AG10803 (cell line): ENCODE data around the genes ANGPTL3 and PGM1.

DNA sequence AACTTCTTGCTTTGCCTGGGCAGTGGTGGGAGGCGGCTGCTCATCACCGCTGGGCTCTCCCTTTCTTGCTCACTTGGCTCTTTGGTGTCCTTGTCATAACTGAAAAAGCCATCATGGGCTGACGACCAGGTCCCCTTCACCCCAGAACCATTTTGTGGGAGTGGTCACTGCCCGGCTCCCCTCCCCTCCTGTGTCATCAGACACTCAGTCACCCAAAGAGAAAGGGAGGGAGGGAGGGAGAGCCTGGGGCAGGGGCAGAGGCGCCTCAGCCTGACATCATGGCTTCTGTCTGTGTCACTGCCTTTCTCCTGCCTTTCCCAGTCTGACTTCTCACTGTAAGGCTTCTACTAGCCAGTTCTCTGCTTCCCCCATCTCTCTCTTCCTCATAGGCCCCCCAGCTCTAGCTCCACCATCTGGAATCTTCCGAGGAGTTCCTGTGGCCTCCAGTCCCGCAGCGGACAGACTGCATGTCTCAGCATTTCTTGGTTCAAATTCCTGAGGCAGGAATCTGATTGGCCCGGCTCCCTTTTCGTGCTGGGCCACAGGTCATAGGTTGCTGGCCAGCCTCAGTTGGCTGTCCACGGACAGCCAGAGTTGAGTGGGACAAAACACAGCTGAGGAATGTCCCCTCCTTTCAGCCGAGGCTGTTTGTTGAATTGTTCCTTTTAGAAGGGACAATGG, 18.5 kb upstream of the KANK4 start:
- RRBS: no CpG with 5 or more reads among the region's 12 CpGs

GRCh38 chr1:62371354-62371752, 52.1 kb upstream of the KANK4 start:
- RRBS: no CpG with 5 or more reads among the region's 2 CpGs

- RRBS: no CpG with 5 or more reads among the region's 6 CpGs
Measured at GRCh38 chr1:62597310-62597913, at the start of gene ANGPTL3. TSS of gene ANGPTL3 (plus strand) at chr1:62597520.

GRCh38 chr1:62815011-62815353, 31.1 kb downstream of the ATG4C start:
- RRBS: no CpG with 5 or more reads among the region's 2 CpGs

- RRBS: no CpG with 5 or more reads among the region's 3 CpGs
Measured at GRCh38 chr1:63547460-63548435, 24.4 kb downstream of the EFCAB7 start.

DNA sequence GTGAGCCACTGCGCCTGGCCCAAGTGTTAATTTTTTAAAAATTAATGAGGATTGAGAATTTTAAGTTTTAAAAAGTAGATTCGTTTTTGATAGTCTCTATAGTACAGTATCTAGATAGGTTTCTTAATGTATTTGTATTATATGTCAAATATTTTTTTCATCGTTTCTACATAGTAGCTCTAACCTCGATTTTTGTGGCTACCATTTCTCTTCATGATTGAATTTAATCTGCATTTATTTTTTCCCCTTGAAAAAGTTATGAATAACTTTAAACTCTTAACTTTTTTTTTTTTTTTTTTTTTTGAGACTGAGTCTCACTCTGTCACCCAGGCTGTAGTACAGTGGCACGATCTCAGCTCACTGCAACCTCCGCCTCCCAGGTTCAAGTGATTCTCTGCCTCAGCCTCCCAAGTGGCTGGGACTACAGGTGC, 33.0 kb upstream of the PGM1 start:
- RRBS: no CpG with 5 or more reads among the region's 6 CpGs

DNA sequence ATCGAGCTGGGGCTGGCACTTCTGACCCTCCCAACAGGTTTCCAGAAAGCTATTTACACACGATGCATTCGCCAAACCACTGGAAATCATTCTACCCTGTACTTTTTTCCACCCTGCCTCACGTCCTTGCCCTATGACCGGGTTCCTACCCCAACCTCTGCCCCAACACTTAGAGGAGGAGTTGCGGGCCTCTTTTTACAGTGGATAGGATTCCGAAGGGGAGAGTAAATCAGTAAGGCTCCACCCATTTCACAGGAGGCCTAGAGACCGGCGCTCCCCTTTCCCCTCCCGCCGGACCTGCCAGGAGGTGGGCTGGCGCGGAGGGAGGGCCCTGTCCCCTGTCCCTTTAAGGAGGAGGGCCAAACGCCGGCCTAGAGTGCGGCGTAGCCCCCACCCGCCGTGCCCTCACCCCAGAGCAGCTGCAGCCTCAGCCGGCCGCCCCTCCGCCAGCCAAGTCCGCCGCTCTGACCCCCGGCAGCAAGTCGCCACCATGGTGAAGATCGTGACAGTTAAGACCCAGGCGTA, at the start of gene PGM1:
Gene PGM1 (plus strand): TSS at position 413 of the 525 bp plus-strand sequence.
- RRBS: 2% methylated on average over 18 of the region's 28 CpGs

GRCh38 chr1:63782363-63783327, 8.8 kb downstream of the ROR1 start:
- RRBS: no CpG with 5 or more reads among the region's 7 CpGs

DNA sequence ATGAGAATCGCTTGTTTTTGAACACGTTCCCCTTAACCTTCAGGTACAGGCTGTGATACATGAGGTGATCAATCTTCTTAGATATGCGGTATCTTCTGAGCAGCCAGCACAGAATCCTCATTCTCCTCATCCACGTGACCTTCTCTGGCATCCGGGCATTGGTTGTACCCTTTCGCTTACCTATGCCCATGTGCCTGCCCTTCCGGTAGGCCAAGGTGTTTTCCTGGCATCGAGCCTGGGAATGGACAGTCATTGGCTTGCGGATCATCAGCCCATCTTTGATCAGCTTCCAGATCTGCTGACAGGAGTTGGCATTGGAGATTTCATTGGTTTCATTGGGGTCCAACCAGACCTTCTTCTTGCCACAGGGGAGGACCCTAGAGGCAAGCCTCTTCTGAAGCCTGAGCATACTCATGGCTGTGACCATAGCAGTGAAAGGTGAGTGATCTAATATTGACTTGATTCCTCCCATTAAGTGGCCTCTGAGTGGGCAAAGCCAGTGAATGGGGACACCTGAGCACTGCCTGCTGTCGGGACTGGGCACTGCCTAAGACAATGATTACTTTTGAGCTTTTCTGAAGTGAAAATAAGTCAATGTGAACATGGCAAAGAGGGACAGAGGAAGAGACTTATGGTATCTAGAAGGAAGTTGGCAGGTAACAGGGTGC, 15.2 kb downstream of the ROR1 start:
- RRBS: no CpG with 5 or more reads among the region's 10 CpGs

DNA sequence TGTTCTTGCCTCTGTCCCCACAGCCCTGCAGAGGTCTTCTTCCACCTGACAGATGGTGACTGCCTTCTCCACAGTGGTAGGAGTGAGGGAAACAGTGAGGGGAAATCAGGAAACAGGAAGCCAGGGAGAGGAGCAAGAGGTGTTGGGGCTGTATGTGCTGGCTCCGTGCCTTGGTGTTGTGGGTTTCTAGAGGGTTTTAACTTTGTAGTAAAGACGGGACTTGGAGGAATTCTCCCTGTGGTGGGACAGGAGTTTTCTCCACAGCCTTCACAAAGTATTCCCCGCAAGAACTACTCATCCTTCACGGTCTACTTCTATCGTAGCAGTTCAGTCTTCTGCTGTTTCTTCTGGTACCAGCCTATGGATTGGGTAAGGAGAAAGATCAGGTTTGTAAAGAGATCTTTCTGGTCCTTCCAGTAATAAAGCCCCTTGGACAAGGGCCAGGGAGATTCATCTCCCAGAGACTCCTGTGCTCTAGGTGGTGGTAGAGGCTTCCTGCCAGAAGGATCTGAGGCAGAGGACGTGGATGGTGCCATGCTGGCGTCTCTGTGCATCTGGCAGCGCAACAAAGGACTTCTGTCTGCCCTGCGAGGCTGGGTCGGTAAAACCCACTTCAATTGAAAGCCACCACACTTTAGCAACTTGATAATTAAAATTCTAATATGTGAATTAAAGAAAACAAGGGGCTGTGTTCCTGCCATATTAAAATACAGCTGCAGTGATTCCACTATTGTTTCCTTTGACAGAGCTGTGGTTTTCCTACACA, 73.4 kb downstream of the ROR1 start:
- RRBS: no CpG with 5 or more reads among the region's 10 CpGs

DNA sequence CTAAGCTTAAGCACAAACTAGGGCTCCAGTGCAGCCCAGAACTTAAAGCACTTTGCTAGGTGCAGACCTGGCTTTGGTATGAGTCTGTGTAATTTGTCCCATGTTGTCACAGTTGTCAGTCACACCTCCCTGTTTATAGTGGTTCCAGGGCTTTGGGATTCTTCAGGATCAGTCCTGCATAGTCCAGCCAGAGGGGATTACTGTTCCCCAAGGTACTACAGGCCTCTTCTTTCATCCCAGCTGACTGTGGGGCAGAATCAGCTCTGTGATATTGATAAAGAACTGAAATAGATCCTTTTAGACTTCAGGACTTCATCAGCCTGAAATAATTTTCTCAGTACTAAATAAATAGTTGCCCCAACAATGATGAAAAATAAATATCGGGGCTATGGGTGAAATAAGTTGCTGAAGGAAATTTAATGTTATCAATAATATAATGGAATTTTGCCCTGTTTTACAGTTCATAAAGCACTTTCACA, 104.9 kb upstream of the UBE2U start:
- RRBS: no CpG with 5 or more reads among the region's 1 CpG

GRCh38 chr1:64606868-64607756, 137.2 kb downstream of the CACHD1 start:
- RRBS: no CpG with 5 or more reads among the region's 3 CpGs

GRCh38 chr1:64746322-64746677, 1.4 kb downstream of the RAVER2 start:
- RRBS: no CpG with 5 or more reads among the region's 4 CpGs

- RRBS: no CpG with 5 or more reads among the region's 2 CpGs
Measured at GRCh38 chr1:64755276-64755731, 10.4 kb downstream of the RAVER2 start.

DNA sequence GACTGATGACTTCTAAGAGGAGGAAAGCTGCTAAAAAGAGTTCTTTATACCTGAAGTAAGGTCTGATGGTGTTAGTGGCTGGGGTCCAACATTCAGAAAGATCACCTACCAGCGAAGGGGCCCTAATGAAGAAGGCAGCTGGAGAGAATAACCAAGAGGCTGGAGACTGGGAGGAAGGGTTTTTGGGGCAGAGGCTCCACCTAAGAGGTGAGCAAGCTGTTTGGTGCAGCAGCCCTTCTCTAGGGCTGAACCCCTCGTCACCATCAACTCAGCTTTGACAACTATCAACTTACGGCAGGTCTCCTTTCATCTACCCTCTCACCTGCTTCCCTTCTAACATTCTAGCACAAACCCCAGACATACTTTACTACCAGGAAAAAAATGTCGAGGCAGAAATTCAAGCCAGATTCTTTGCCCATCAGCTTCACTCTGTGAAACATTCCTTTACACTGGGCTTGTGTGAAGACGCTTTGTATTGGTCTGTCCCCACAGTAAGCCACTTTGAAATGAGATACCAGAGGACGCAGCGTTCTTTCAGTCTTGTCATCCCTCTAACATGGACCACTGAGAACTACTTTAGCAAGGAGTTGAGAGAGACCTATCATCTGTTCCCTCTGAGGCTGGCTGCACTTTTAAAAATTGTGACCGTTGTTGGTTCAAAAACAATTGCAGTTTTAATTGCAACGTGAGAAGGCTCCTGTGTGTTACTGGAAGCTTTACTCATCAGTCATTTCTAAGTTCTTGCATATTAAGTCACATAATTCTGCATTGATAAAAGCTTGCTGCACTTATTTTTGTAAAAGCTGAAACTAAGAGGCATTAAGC, 84.7 kb downstream of the RAVER2 start:
- RRBS: no CpG with 5 or more reads among the region's 9 CpGs

DNA sequence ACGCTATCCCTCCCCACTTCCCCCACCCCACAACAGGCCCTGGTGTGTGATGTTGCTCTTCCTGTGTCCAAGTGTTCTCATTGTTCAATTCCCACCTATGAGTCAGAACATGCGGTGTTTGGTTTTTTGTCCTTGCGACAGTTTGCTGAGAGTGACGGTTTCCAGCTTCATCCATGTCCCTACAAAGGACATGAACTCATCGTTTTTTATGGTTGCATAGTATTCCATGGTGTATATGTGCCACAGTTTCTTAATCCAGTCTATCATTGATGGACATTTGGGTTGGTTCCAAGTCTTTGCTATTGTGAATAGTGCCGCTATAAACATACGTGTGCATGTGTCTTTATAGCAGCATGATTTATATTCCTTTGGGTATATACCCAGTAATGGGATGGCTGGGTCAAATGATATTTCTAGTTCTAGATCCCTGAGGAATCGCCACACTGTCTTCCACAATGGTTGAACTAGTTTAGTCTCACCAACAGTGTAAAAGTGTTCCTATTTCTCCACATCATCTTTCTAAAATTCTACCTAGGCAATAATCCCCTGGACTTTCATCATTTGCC, 47.1 kb downstream of the JAK1 start:
- RRBS: no CpG with 5 or more reads among the region's 8 CpGs

GRCh38 chr1:64932584-64933031, 33.7 kb downstream of the JAK1 start:
- RRBS: no CpG with 5 or more reads among the region's 3 CpGs

GRCh38 chr1:64933066-64934248, 32.9 kb downstream of the JAK1 start:
- RRBS: no CpG with 5 or more reads among the region's 15 CpGs

GRCh38 chr1:65148509-65149853, 978 bp downstream of the AK4 start:
- RRBS: 2% methylated on average over 31 of the region's 88 CpGs